ENCODE measurements around the gene CHN1.

- PRO-cap = no peak
These were observed 115.2 kb downstream of the MAP3K20 start for GRCh38 chr2:173190664-173191415.

GRCh38 chr2:173191575-173192063, 116.0 kb downstream of the MAP3K20 start:
- PRO-cap = no peak

GRCh38 chr2:173227311-173227773, 127.3 kb upstream of the CDCA7 start:
- PRO-cap = no peak

DNA sequence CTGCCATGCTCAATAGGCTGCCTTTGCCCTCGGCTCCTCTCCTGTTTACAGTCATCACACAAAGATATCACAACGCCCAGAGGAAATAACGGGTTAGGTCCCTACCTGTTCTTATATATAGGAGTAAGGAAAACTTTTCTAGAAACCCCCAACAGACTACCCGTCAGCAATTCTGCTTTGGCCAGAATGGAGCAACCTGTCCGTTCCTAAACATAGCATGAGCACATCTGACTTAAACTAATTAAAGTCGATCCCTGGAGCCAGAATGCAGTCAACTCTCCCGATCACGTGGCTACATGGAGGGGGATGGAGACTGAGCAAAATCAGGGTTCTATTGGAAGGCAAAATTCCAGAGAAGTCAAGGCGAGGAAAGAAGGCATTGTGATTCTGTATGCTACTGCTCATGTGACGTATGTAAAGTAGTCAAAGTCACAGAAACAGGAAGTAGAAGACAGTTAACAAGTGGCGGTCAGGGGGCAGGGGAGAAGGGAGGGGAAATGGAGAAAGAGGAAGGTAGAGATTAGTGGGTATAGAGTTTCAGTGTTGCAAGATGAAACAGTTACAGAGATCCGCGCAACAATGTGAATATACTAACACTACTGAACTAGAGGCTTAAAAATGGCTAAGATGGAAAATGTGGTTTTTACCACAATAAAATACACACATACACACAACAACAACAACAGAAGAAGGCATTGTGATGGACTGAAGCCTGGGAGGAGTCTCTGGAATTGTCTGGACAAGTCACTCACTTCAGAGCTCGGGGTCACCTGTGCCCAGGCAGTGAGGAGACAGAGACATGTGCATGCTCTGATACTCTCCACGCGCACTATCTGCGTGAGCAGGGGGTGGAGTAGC, 90.1 kb upstream of the CDCA7 start:
- PRO-cap = no peak

DNA sequence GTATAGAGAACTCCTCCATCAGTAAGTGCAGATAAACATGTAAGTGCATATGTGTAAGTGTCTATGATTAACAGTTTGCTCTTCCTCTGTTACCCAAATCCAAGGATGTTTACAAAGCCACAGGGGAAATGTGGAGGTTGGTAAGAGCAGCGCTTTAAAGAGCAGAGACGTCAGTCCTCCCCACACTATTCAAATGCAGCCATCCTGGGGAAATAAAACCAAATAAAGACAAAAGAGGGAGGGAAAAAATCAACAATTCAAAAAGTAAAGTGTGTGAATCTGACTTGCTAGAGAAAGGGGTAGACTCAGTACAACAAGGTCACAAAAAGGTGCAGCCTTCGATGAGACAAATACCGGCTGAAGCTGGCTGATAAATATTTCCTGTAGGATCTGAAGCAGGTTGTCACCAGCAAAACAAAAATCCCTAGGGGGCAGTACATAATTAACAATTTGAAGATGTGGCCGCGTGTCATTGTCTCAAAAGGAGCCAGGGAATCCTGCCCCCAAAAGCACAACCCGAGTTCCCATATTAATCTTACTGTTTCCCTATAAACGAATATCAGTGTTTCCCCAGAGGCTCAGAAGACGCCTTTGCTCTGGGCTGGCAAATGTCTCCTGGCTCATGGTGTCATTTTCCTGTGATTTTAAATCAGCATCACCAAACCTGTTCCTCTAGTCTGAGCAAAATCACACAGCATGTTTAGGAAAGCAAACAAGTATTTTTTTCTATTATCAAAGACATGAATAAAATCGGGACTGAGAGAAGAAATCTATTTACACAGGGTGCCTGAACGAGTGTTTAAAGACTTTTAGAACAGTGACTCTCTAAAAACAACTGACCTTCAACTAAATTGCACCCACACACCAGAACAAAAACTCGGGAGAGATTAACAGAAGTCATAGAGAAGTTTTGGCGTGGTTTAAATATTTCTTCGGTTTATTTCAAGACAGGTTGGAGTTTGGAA, 216.7 kb downstream of the CDCA7 start:
- PRO-cap = no peak

DNA sequence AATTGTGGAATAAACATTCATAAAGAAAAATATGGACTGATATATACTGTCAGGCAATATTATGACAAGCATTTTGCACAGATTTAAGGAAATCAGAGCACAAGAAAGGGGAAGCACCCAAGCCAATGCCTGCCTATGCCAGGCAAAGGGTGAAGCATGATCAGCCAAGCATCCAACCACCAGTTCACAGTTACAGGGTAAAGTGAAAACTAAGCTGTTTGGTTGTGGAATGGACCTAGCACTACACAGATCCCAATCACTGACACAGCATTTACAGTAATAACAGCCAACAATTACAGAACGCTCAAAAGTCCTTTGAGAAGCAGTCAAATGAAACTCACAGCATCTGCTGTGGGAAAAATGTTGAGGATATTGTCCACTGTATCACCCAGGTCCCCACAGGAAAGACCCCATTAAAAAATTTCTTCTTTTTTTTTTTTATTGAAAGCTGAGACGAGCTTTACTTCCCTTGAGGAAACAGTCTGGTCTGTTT, 90.2 kb downstream of the SP3 start:
- PRO-cap = no peak

DNA sequence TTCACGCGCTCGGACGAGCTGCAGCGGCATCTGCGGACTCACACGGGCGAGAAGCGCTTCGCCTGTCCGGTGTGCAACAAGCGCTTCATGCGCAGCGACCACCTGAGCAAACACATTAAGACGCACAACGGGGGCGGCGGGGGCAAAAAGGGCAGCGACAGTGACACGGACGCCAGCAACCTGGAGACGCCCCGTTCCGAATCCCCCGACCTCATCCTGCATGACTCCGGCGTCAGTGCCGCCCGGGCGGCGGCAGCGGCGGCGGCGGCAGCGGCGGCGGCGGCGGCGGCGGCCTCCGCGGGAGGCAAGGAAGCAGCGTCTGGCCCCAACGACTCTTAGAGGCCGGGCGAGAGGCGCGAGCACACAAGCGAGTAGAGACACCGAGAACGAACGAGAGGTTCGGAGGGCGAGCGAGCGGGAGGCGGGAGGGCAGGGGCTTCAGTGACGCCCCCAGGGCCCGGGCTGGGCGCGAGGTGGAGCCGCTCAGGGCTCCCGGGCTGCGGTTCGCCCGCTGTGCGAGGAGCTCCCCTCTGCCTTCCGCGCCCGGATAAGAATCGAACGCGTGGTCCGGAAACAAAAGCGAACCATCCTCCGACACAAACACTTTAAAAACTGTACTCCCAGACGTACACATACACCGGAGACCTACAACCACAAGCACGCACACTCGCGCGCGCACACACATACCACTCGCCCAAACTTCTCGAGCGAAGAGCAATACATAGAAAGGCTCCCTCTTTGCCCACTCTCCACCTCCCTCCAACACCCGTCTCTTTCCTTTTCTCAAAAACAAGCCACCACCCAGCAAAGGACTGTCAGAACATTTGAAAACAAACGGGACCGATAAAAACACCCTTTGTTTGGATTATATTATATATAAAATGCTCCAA, 2.7 kb downstream of the SP9 start:
- PRO-cap = no peak

DNA sequence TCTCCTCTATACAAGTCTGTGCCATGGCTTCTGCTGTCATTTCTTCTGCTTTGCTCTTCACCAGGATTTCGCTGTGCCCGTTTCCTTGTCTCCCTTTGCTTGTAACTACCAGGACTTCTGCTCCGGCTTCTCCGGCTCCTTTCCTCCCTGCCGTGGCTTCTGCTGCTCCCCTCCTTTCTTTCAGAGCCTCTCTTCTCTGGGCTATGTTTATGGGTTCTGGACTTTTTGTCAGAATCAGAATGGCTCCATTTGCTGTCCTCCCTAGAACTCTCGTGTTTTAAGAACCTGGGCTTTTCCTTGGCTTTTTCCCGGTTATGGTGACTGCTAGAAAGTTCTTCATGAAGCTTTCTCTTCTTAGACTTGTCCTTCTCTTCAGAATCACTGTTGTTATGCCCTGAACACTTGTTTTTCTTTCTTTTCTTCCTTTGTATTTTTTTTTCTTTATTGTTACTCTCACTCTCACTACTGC, 13.8 kb downstream of the SP9 start:
- PRO-cap = no peak

DNA sequence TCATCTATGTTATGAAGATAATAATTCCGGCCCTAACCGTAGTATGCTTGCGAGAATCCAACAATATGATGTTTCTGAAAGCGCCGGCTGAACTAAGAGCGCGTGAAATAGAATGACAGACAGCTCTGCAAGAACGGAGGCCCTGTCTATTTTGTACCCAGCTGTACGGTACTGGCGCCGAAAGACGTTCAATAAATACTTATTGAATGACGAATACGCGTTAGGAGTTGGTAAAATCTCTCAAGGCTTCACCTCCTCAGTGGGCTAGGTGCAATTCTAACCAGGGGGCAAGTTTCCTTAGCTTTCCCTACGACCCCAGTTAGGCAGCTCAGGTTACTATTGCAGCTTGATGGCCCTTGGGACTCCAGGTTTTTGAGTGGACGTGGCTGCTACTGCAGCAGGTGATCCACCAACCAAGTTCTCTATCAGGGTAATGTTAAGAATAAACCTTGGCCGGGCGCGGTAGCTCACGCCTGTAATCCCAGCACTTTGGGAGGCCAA, 584 bp downstream of the SCRN3 start:
- PRO-cap = no peak

- PRO-cap = no peak
These were observed 39.2 kb downstream of the WIPF1 start for GRCh38 chr2:174558405-174558731.

GRCh38 chr2:174595055-174595555, 2.5 kb downstream of the WIPF1 start:
- PRO-cap = no peak

- PRO-cap = bidirectional peak, plus-strand start at chr2:174682317, minus-strand start at chr2:174682214
These were observed 82.5 kb downstream of the CHRNA1 start for GRCh38 chr2:174681430-174682479.

- PRO-cap = bidirectional peak, plus-strand start at chr2:175005331, minus-strand start at chr2:175005377; unidirectional peak, plus-strand start at chr2:175005748
These were observed at the start of gene CHN1 for GRCh38 chr2:175004848-175006067. Gene CHN1, minus strand, starts transcription at chr2:175005381.

DNA sequence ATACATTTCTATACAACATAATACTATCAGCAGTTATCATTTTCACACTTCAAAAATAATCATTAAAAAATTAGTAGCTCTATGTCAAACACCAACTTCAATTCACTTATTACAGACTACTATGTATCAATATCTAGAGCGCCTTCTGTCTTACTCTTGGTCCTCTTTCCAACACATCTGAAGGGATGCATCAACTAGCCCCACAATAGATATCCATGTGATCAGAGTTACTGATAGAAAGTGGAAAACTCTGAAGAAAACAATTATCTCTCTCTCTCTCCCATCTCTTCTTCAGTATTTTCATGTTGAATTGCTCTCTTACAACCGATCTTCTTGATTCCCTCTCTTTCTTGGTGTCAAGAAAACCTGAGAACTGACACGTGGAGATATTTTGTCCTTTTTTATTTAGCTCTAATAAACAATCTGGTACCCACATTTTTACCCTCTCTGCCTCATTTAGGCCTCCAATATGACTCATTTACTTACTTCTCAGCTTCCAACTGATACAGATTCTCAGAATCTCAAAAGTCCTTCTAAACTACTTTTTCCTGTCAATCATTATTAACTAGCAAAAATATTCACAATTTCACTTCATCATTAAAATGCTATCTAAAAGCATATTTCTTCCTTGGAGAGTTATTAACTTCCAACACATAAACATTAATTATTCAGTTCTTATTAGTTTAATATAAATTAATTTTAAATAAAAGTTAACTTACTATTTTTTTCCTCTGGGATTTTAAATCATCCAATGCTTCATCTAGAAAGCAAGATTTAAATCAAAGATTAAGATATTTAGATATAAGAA, 31.8 kb downstream of the LNPK start:
- PRO-cap = no peak

DNA sequence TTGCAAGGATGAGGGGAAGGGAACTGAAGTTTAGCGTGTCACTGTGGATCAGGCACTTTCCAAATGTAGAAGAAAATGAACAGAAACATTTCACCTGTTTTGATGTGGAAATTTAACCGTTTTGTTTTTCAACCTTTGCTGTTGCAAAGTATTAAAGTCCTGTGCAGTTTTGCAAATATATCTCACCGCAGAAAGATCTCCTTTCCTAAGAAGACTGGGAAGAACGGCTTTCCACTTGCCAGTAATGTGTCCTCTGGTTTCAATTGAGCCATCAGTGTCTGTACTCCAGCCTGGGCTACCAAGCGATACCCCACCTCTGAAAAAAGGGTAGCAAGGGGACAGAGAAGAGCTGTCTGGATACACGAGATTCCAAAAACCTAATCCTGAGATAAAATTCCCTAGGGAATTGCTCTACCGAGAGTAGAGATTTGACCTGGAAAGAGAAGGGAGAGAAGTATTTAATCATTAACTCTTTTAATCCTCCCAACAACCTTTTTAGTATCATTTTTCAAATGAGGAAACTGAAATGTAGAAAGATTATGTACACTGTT, 1.5 kb upstream of the LNPK start:
- PRO-cap = no peak

GRCh38 chr2:176080571-176080939, 3.2 kb downstream of the EVX2 start:
- PRO-cap = no peak

GRCh38 chr2:176096975-176098086, 2.3 kb upstream of the HOXD12 start:
- PRO-cap = no peak

DNA sequence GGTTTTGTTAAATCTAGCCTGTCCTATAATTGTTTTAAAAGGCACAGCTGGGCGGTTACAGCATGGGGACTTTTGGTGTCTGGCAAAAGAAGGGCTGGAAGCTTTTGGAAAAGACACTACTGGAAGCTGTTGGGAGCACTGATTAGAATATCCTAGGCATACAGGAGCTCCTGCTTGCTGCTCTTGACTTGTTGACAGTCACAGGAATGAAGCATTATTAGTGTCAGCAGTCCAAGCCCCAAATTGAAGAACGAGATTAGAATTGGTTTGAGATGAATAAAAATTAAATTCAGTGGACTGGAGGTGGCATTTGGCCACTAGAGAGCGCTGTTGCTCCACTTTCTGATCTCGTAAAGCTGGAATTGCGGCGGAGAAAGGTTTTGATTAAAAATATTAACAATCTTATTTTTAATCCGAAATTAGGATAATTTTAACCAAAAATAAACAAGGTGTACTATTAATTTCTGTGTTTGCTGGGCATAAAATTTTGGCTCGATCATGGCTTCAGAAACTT, 2.6 kb upstream of the HOXD8 start:
- PRO-cap = no peak

DNA sequence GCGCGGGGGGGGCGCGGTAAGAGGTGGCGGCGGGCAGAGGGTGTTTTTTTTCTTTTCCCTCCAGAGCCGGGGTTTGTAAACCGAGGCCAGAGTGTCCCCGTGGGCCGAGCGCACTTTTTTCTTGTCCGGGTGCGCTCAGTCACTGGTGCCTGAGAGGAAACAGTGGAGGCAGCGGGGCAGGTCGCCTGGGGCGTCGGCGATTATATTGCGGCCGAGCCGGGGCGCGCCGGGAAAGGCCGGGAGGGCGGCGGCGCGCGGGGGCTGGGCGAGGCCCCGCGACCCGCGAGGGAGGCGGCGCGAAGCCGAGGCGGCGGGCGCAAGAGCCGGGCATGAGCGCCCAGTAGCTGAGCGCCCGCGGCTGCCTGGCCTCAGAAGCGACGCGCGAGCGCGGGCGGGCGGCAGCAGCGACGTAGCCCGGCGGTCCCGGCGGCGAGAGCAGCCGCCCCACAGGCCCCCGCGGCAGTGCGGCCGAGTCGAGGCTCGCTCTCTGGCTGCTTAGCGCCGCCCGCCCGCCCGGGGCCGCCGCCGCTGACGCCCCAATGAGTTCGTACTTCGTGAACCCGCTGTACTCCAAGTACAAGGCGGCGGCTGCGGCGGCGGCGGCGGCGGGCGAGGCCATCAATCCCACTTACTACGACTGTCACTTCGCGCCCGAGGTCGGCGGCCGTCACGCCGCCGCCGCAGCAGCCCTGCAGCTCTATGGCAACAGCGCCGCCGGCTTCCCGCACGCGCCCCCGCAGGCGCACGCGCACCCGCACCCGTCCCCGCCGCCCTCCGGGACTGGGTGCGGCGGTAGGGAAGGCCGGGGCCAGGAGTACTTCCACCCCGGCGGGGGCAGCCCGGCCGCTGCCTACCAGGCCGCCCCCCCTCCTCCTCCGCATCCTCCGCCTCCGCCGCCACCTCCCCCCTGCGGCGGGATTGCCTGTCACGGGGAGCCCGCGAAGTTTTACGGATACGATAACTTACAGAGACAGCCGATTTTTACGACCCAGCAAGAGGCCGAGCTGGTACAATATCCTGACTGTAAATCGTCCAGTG, 642 bp downstream of the HOXD8 start:
- PRO-cap = no peak

GRCh38 chr2:176148688-176149260, 2.6 kb upstream of the HOXD4 start:
- PRO-cap = no peak

All from sternocleidomastoid (tissue), 1 donor.